ENCODE data around the genes DCLK1, SOHLH2, CCNA1 and RFXAP.

GRCh38 chr13:33258395-33259493 is 26.8 kb downstream of the STARD13 start:
- RAMPAGE, long total RNA = no peak
- RRBS = no CpG with 5 or more reads among the region's 4 CpGs

DNA sequence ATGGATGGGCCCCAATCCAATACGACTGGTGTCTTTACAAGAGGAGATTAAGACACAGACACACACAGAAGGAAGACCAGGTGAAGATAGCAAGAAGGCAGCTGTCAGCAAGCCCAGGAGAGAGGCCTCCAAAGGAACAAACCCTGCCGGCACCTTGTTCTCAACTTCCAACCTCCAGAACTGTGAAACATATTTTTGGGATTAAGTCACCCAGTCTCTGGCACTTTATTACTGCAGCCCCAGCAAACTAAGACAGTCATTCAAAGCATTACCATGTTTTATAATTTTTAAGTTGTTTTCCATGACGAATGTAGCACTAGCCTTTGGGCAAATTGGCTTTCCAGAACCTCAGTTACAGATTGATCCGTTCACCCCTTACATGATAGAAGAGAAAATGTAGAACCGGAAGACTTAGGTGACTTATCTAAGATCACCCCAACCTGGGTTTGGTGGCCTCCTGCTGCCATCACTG is 11.2 kb downstream of the STARD13 start:
- RAMPAGE, long total RNA = no peak
- RRBS = no CpG with 5 or more reads among the region's 5 CpGs

GRCh38 chr13:33284754-33285401 is 677 bp downstream of the STARD13 start:
- RAMPAGE, long total RNA = no peak
- RRBS = no CpG with 5 or more reads among the region's 9 CpGs

- RAMPAGE, long total RNA = no peak
- RRBS = no CpG with 5 or more reads among the region's 13 CpGs
Observed at GRCh38 chr13:33322086-33322820, 36.7 kb upstream of the STARD13 start.

- RAMPAGE, long total RNA = no peak
- RRBS = no CpG with 5 or more reads among the region's 1 CpG
Observed at GRCh38 chr13:33870276-33870858, 52.4 kb downstream of the RFC3 start.

DNA sequence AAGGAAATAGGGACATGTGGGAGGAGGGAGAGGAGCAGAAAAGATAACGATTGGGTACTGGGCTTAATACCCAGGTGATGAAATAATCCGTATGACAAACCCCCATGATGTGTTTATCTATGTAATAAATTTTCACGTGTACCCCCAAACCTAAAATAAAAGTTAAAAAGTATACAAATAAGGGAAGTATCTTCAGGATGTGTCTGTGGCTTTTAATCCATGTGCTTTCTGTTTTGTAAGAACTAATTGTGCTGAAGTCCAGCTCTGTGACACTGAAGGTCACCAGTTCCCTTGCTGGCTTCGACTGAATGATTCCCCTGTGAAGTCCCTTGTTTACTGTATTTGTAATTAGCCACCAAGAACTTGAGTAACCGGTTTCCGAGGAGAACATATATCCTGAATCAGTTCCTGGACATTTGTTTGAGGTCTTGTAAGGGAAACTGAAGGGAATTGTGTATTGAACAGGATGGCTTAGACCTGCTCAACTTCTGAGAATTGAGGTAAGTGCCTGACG is 529.7 kb downstream of the RFC3 start:
- RAMPAGE, long total RNA = no peak
- RRBS = no CpG with 5 or more reads among the region's 7 CpGs

- RAMPAGE, long total RNA = no peak
- RRBS = no CpG with 5 or more reads among the region's 6 CpGs
Observed at GRCh38 chr13:34747898-34748421, 194.1 kb upstream of the NBEA start.

DNA sequence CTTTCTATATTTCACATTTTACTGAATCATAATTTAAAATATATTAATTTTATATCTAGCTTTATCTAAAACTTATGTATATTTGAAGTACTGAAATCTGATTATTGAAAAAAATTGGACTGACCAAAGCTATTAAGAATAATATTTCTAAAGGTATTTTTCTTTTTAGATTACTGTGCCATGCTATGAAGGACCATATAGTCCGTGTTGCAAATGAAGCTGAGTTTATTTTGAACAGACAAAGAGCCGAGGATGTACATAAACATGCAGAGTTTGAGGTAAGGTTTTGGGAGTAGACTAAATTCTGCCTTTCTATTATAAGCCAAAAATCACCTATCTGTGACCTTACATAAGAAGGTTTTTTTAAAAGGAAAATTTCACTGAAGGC is 127.6 kb downstream of the MAB21L1 start:
- RAMPAGE, long total RNA = no peak
- RRBS = no CpG with 5 or more reads among the region's 2 CpGs

DNA sequence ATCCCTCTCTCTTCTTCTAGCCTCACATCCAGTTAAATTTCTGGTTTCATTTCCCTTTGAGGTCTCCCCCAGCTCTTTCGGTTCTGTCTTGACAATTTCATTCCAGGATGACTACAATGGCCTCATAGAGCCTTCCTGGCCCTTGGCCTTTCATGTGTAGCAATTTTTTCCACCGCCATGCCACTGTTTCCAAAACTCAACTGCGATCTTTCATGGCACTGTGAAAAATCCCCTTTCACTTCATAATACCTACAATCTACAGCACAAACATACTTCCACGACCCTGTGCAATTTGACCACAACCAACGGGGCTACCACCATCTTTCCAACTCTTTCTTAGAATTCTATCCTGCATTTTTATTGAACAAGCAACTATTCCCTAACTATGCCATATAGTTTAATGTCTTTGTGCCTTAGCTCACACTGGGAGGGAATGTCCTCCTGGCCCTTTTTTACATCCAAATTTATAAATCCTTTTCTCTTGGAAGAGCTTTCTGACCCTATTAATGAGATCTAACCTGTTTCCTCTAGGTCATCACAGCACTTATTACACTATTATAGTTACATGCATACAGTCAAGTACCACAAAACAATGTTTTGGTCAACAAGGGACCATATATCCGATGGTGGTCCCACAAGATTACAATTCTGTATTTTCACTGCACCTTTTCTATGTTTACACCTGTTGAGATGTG is 268.7 kb downstream of the DCLK1 start:
- RAMPAGE, long total RNA = no peak
- RRBS = no CpG with 5 or more reads among the region's 6 CpGs

DNA sequence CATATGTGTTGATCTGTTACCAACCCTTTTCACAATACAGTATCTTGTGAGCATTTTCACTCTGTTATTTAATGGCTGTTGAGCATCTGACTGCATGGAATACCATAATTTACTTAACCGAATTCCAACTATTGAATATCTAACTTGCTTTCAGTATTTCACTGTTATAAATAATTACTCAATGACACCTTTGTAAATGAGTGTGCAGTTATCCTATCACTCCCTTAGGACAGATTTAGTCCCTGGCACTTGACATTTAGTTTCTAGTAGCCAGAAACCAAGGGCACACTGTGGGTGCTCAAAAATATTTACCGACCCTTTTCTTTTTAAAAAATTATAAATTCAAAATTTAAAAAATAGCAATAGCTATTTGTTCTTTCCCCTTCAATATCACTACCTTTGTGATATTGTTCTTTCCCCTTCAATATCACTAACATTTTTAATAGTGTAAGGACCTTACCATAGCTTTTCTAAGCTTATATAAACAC is 258.8 kb downstream of the DCLK1 start:
- RAMPAGE, long total RNA = no peak
- RRBS = no CpG with 5 or more reads among the region's 2 CpGs

DNA sequence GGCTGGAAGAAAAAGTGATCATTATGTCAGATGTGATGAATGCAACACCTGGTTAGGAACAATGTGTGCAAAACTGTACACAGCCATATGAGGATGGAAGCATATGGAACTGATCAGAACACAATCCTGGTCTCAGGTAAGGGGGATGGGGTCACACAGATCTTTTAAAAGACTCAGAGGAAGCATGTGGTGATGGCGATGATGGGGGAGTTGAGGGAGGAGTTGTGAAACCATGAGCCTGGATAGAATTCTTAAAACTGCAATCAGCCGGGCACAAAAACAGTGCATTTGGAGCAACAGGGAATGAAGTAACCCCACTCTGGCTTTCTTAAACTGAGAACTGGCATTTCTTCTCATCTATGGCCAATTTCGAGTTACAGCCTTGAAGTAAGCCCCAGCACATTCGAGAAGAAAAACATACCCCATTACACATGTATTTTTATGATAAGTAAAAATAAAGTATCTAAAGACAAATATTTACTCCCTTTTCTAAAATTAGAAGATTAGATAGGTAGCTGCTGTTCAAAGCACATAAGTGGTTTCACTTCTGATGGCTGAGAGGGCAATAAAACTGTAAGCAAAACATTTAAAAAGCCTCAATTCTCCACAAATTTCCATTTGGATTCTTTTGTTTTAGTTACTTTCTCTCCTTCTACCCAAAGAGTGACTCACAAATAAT is 70.1 kb downstream of the DCLK1 start:
- RAMPAGE, long total RNA = no peak
- RRBS = no CpG with 5 or more reads among the region's 4 CpGs

DNA sequence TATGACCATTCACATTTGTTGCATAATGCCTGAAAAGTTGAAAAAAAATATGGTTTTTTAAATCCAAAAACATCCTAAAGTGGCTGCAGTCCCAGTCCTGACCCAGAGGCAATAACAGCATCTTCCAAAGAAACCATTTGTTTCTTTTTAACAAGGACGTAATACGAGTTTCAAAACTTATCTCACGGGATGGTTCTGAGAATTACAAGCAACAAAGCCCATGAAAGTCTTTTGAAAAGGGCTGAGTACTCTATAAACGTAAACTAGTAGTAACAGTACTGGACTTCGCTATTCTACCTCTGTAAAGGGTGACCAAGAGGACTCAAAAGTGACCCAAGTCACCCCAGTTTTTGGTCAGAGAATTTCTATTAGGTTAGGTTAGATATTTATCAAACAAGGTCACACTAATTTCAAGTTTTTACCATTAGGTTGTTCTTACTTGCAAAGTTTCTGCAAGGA is 61.1 kb downstream of the DCLK1 start:
- RAMPAGE, long total RNA = no peak
- RRBS = no CpG with 5 or more reads among the region's 5 CpGs

GRCh38 chr13:36131226-36131793 is at the start of gene DCLK1:
Gene DCLK1, minus strand, starts transcription at chr13:36131382.
- RAMPAGE, long total RNA = no peak
- RRBS = 0% methylated on average over 4 of the region's 45 CpGs

DNA sequence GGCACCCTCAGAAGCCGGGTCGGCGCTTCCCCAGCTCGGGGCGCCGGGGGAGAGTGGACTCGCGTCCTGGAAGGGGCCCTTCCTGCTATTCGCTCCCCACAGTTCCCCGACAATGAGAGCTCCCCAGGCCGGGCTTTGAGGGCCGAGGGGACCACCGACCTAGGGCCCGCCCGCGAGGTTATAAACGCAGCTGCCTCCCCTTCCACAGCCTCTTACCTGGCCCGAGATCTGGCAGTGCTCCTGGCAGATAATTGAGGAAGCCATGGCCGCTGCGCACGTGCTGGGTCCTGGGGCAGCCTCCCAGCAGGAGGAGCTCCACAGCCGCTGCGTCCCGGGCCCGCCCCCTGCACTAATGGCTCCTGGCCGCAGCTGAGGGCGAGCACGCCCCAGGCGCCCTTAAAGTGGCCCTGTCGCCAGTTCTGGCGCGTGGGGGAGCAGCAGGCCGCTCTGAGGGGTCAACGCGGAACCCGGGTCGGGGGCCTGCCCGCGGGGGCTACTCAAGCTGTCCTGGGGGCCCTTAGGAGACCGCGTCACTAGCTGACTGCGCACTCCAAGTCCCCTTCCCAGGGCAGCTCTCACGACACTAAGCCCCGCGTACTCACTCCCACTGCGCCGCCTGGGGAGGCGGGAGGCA is at the start of gene SOHLH2:
Gene SOHLH2, minus strand, starts transcription at position 294 of the 634 bp plus-strand sequence.
- RAMPAGE, long total RNA = no peak
- RRBS = no CpG with 5 or more reads among the region's 48 CpGs

- RAMPAGE, long total RNA = no peak
- RRBS = no CpG with 5 or more reads among the region's 12 CpGs
Observed at GRCh38 chr13:36344914-36345402, 1.2 kb downstream of the SPART start.

GRCh38 chr13:36432052-36432793 is at the start of gene CCNA1:
Gene CCNA1, plus strand, starts transcription at chr13:36432495.
- RAMPAGE, long total RNA = no peak
- RRBS = 2% methylated on average over 40 of the region's 62 CpGs

- RAMPAGE, long total RNA = no peak
- RRBS = no CpG with 5 or more reads among the region's 7 CpGs
Observed at GRCh38 chr13:36712638-36713343, 39.0 kb downstream of the SERTM1 start.

DNA sequence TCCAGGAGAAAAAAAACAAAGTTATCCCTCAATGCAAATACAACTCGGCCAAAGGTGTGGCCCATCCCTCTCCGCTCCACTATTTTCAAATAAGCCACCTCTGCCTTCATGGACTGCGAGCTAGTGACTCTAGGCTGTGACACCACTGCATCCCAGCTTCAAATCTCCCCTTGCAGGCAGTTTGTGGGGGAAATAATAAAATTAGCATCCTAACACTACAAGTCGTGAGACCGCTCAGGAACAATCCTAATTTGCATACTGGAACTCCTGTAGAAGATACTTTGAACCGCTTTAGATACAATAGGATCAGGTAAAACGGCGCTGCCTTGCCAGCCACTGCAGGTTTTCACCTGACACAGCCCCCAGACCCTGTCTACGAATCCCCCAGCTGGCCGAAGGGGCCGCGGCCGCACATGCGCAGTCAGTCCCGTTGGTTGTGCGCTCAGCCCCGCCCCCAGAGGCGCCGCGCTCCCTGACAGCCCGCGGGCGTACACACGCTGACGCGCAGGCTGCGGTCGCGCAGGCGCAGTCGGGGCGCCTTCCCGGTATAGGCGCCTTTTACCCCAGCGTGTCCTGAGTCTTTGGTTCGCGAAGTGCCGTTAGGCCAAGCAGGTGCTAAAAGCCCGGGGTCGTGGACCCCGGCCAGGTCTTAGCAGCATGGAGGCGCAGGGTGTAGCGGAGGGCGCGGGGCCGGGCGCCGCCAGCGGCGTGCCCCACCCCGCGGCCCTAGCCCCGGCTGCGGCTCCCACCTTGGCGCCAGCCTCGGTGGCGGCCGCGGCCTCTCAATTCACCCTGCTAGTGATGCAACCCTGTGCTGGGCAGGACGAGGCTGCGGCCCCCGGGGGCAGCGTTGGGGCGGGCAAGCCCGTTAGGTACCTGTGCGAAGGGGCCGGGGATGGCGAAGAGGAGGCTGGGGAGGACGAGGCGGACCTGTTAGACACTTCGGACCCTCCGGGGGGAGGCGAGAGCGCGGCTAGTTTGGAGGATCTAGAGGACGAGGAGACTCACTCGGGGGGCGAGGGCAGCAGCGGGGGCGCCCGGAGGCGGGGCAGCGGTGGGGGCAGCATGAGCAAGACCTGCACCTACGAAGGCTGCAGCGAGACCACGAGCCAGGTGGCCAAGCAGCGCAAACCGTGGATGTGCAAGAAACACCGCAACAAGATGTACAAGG is at the start of gene RFXAP:
Gene RFXAP, plus strand, starts transcription at position 522 of the 1,171 bp plus-strand sequence.
- RAMPAGE, long total RNA = no peak
- RRBS = 2% methylated on average over 37 of the region's 89 CpGs

DNA sequence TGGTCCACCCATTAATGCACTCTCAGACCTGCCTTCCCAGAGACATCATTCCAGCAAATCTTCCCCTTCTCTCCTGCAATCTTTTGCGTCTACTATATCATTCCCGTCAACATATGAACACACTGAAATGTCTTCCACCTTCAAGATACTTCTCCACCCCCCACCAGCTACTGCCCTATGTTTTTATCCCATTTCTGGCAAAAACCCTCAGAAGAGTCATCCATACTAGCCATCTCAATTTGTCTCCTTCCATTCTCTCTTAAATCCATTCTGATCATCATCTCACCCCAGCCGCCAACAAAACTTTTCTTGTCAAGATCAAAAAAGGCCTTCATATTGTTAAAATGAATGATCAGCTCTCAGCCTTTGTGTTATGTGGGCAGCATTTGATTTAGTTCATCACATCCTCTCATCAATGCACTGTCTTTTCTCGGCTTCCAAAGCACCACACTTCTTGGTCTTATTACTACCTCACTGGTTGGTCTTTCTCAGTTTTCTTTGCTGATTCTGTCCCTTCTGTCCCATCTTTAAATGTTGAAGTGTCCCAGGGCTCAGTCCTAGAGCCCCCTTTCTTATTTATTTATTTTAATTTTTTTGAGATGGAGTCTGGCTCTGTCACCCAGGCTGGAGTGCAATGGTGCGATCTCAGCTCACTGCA is 30.9 kb downstream of the RFXAP start:
- RAMPAGE, long total RNA = no peak
- RRBS = no CpG with 5 or more reads among the region's 5 CpGs

GRCh38 chr13:37008987-37009414 is 8.4 kb downstream of the EXOSC8 start:
- RAMPAGE, long total RNA = no peak
- RRBS = no CpG with 5 or more reads among the region's 2 CpGs

All from epithelial cell of alveolus of lung (primary cell).